Occipital lobe (tissue), 2 donors: ENCODE measurements around a stretch of chr12.

- RAMPAGE, long total RNA: no peak
Measured at GRCh38 chr12:124379725-124380956, 85.2 kb downstream of the RFLNA start.

GRCh38 chr12:124384583-124385022, 89.7 kb downstream of the RFLNA start:
- RAMPAGE, long total RNA: no peak

- RAMPAGE, long total RNA: no peak
Measured at GRCh38 chr12:124389187-124390297, 94.6 kb downstream of the RFLNA start.

- RAMPAGE, long total RNA: no peak
Measured at GRCh38 chr12:124429355-124429796, 134.5 kb downstream of the RFLNA start.

GRCh38 chr12:124453982-124454578, 113.3 kb downstream of the NCOR2 start:
- RAMPAGE, long total RNA: no peak

DNA sequence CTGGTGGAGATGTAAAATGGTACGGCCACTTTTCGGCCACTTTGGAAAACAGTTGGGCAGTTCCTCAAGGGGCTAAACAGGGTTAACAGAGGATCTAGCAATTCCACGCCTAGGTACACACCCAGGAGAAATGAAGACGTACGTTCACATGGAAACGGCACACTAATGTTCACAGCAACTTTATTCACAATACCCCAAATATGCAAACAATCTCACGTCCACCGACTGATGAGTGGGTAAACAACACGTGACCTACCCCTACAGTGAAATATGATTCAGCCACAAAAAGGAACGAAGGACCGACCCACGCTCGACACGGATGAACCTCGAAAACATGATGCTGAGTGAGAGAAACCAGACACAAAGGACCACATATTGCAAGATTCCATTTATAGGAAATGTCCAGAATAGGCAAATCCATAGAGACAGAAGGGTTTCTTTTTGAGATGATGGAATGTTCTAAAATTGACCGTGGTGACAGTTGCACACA, 112.7 kb downstream of the NCOR2 start:
- RAMPAGE, long total RNA: no peak

- RAMPAGE, long total RNA: no peak
Measured at GRCh38 chr12:124467917-124468747, 99.3 kb downstream of the NCOR2 start.

DNA sequence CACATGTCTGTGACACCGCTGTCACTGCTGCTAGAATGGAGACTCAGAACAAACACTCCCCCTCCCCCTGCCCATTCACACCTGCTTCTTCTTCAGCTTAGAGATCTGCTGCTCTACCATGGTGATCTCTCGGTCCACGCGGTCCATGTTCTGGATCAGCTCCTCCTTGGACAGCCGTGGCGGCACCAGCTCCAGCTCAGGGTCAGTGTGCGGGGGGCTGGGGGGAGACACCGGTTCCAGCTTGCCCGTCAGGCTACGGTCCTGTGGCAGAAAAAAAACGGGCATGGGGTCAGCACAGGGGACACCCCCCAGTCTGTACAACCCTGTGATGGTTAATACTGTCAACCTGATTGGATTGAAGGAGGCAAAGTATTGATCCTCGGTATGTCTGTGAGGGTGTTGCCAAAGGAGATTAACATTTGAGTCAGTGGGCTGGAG, 94.5 kb downstream of the NCOR2 start:
- RAMPAGE, long total RNA: no peak

GRCh38 chr12:124483588-124483787, 83.9 kb downstream of the NCOR2 start:
- RAMPAGE, long total RNA: no peak

- RAMPAGE, long total RNA: no peak
Measured at GRCh38 chr12:124538272-124538851, 29.1 kb downstream of the NCOR2 start.

GRCh38 chr12:124554191-124555132, 12.9 kb downstream of the NCOR2 start:
- RAMPAGE, long total RNA: no peak

DNA sequence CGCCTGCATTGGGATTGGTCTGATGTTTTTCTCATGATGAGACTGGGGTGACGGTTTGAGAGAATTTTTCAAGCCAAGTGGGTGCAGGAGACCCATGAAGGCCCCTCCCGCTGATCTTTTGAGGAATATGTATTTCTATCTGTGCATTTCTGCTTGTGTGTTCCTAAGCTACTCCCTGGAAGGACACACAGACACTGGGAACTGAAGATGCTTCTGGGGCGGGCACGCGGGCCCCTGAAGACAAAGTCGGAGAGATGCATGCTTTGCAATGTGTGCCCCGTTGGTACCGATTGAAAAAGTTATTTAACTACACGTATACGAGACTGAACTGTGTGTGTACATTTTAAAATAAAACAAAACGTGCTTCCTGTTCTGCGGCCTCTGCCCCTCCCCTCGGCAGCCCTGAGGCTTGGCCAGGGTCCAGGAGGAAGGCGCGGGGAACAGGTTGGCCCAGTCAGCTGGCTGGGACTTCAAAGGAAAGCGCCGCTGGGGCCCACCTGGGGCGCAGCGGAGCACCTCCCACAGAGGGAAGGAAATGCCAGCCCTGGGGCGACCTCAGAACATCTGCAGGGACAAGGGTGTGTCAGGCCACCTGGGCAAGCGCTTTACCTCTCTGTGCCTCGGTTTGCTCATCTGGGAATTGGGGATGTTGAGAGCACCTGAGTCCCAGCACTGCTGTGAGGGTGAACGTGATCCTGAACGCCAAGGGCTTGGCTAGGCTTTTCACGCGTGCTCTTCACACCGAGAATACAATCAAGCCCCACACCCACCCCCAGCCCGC, 41.6 kb upstream of the NCOR2 start:
- RAMPAGE, long total RNA: no peak

GRCh38 chr12:124654893-124656042, 87.9 kb upstream of the NCOR2 start:
- RAMPAGE, long total RNA: no peak

GRCh38 chr12:124766732-124767160, 96.9 kb downstream of the SCARB1 start:
- RAMPAGE, long total RNA: no peak

DNA sequence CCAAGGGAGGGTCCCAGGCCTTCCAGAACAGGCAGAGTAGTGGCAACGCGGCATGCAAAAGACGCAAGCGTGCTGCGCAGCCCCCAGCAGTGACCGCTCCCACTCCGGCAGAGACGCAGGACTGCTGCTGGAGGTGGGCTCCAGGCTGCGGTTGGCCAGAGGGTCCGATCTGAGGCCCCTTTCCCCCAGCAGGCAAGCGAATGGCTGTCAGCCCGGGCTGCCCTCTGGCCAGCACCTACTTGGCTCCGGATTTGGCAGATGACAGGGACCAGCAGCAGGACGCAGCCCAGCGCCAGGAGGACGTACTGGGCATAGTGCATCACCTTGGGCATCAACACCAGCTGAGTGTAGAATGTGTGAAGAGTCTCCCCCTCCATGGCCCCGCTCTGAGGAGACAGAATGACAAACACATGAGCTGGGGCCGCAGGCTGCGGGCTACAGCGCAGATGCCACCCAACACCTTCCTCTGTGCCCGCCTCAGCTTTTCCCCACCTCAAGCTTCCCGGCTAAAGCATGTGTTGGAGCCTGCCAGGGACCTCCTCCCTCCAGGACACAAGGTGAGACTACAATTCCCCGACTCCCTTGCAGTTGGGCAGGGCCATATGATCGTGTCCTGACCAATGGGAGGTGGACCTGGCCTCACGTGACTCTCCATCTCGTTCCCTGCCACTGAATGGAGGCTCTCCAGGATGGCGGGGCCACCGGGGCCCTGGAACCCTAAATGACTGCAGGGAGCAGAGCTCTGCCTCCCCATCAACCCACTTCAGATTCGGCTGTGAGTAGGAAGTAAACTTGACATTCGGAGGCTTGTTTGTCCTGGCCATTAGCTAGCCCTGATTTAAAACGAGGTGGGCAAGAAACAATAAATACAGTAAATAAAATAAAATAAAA, 77.3 kb downstream of the SCARB1 start:
- RAMPAGE, long total RNA: no peak

DNA sequence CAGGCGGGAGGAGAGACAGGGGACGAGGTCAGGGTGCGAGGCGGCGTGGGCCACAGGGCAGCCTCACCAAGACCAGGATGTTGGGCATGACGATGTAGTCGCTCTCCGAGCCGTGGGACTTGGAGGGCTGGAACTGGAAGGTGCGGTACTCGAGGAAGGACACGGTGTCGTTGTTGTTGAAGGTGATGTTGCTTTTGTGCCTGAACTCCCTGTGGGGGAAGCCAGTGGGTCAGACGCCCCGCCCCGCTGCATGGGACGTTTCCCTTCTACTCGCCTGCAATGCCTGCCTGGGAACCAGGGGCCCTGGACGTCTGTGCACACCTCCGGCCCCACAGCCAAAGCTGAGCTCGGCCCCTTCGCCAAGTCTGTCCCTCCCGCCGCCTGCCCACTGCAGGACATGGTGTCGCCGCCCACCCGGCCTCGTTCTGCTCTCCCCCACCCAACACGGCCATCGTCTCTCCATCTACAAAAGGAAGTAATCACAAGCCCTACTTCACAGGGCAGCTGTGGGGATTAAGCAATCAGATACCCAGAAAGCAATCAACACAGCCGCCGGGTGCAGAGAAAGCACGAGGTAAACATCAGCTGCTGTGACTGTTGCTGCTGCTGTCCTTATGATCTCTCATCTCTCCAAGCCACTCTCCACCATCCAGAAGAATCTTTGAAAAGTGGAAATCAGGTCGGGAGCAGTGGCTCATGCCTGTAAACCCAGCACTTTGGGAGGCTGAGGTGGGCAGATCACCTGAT, 48.6 kb downstream of the SCARB1 start:
- RAMPAGE, long total RNA: no peak

DNA sequence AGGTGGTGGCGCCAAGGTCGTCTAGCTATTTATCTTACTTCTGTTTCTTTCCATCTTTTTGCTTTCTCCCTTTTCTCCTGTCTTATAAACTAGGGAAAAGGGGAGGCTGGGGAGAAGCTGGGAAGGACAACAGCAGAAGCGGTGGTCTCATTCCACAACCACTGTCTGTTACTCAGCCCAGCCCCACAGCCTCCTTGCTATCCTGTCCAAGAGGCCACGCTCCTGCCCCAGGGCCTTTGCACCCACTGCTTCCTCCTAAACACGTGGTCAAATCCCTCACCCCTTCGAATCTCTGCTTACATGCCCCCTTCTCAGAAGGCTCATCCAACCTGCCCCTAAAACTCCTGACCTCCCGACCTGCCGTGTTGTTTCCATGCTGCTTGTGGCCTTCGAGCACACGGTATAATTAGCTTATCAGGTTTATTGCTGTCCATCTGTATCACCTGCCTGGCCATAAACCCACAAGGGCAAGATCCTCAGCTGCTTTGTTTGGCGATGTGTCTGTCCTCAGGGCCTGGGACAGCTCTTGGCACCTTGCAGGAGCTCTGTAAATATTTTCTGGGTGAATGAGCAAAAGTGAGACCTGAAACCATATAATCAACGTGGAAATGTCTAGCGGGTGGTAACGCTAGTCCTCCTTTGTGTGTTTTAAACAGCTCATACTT, 36.1 kb downstream of the SCARB1 start:
- RAMPAGE, long total RNA: no peak

GRCh38 chr12:124828177-124829211, 35.2 kb downstream of the SCARB1 start:
- RAMPAGE, long total RNA: no peak

DNA sequence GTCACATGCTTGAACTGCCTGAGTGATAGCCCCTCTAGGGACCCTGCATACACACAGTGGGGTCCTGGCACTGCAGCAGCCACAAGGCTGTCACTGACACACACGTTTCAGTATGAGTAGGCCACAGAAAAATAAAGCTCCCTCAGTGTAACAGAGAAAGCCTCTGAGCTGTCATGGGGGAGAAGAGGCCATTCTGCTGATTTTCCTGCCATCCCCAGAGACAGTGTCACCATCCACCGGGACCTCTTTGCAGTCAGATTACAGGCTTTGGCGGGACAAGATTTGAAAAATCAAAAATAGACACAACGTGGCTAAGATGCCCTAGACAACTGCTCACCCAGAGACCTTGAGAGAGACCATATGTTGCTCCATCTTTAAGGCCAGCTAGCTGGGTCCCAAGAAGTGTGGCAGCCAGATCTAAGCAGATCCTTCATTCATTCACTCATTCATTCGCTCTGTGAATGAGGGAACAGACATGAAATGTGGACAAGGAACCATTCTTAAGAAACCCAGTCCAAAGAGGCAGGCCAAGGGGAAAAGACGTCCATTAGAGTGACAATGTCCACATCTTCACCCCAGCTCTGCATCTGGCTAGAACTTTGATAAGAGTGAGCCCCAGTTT, 1.5 kb downstream of the SCARB1 start:
- RAMPAGE, long total RNA: no peak

- RAMPAGE, long total RNA: no peak
Measured at GRCh38 chr12:124912909-124913868, 1.3 kb downstream of the UBC start.